RPMI7951 (cell line): ENCODE results near the gene CR2.

DNA sequence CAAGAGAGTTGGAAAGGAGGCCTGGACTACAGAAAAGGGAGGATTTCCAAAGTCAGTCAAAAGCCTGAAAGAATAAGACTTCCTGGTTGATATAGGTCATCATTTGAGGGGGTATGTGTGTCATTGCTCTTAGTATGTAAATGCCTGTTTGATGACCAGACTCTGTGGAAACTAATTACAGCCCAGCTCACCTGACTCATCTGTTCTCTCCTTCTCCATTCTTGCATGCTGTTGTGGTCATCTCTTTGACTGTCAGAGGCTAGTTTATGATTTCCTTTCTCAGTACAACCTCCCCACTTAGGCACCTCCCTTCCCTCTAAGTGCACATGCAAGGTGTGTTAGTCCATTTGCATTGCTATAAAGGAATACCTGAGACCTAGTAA lies 2.4 kb upstream of the C1orf116 start:
- RAMPAGE, long total RNA, result no peak

- RAMPAGE, long total RNA, result no peak
Observed at GRCh38 chr1:207054345-207055260, 1.5 kb downstream of the PFKFB2 start.

DNA sequence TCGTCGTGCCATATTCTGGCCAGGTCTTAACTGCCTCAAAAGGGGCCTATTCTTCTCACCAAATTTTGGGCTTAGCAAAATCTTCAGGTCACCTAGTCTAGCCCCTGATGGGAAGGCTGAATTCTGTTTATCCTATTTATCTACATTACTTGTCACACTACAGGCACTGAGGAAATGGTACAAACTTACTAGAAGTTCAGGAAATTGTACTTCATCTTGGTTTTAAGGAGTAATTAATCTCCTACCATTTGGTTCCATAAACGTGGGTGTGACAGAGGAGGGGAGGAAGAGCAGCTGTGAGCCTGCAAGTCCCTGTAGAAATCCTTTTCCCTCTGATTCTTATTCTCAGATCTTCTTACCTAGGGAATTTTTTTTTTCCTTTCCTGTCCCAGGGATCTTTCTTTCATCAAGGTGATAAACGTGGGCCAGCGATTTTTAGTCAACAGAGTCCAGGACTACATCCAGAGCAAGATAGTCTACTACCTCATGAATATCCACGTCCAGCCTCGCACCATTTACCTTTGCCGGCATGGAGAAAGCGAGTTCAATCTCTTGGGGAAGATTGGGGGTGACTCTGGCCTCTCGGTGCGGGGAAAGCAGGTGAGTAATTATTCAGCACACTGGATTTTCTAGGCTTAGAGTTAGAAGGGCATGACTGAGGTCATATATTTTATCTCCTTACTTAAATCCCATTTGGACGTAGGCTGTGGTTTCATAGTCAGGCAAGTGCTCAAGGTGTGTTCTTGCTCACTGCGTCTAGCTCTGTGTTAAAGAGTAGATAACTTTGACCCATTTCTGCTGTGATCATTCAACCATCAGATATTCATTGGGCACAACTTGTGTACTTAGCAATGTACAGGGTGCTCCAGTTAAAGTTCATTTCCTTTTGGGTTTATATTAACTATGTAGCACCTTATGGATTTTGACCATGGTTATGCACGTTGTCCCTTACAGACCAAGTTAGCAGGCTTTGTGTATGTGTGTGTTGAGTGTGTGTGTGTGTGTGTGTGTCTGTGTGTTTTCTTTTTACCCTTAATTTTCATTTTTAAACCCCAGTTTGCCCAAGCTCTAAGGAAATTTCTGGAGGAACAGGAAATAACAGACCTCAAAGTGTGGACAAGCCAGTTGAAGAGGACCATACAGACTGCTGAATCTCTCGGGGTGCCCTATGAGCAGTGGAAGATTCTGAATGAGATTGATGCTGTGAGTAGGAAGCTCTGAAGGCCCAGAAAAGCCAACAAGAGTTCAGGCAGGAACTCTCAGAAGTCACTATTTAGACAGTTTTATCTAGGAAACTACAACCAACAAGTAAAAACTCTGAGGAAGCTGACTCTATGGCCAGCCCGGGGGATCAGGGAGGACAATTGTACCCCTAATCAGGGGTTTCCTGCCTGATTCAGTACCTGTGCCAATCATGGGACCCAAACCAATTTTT lies 14.5 kb downstream of the PFKFB2 start:
- RAMPAGE, long total RNA, result no peak

- RAMPAGE, long total RNA, result no peak
Observed at GRCh38 chr1:207101979-207102639, 1.9 kb upstream of the C4BPA start.

DNA sequence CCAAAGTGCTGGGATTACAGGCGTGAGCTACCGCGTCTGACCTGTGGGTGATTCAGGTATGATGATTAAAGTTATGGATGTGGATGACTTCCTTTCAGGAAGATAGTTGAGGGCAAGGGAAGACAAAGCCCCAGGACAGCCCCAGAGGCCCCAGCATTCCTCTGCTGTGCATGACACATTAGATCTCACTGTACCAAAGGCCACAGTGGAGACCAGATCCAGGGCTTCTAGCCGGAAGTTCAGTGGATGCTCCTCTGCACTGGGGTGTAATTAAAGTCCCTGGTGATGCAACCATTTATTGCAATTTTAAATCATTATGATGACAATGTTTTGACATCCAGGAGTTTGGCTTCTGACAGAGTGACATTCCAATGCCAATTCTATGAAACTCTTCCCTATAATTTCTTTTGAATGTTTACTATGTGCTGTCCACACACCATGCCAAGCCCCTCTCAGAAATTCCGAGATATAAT lies 5.0 kb downstream of the C4BPA start:
- RAMPAGE, long total RNA, result no peak

- RAMPAGE, long total RNA, result no peak
Observed at GRCh38 chr1:207453933-207455058, at the start of gene CR2. TSS of gene CR2 (plus strand) at chr1:207454328.

- RAMPAGE, long total RNA, result no peak
Observed at GRCh38 chr1:207589425-207590039, 55.4 kb upstream of the CR1L start.

- RAMPAGE, long total RNA, result no peak
Observed at GRCh38 chr1:207649969-207650557, 5.1 kb downstream of the CR1L start.

- RAMPAGE, long total RNA, result no peak
Observed at GRCh38 chr1:207882787-207883464, 28.0 kb downstream of the CD34 start.

GRCh38 chr1:207956953-207957533 lies 46.1 kb upstream of the CD34 start:
- RAMPAGE, long total RNA, result no peak

DNA sequence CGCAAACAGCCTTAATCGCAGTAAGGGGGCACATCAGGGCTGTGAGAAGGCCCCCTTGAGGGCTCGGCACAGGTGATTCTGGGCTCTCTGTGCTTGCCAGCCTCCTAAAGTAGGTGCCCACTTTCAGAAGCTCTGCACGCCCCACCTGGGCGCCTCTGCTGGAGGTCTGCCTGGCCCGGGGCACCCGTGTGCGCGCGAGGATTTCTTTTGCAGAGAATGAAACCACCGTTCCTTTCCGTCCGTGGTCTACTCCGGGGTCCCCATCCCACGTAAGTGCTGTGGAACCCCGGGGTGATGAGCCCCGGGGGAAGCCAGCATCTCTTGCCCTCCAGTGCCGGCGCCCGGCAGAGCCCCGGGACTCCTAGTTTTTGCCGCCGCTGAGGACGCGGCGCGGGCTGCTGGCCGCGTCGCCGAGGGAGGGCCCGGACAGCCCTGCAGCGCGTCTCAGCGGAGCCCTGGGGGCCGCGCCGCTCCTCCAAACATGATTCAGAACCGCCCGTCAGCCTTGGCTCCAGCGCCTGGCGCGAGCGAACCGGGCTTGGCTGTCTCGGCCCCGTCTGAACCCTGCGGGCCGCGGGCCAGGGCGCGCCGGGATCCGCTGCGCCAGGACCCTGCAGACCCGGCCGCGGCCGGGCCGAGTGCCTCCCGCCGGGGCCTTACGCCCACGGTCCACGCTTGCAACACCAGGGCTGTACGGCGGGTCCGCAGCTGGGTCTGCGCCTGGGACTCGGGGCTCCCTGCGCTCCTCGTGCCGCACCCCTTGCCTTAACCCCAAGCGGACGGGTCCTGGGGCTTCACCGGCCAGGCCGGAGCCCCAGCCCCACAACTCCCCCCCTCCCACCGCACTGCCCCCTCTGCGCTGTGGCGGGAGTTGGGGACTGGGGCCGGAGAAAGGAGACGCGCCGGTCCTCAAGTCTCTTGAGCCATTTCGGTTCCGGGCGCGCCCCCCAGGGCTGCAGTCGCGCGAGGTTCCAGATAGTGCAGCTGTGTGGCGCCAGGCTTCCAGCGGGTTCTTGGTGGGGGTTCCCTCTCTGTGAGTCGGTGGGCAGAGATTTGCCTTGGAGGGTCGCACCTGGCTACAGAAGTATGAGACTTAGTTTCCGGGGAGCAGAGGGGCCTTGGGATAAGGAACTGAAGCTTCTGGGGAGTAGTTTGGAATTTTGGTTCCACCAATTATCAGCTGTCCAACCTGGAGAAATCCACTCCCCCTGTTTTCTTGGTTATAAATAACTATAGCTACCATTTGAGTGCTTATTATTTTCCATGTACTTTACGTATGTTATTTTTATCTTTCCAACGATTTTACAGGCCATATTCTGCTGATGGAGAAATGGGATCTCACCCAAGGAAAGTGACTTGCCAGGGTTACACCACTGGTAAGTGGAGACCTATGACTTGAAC lies 48.4 kb upstream of the CD34 start:
- RAMPAGE, long total RNA, result no peak

GRCh38 chr1:208073273-208073553 lies 162.3 kb upstream of the CD34 start:
- RAMPAGE, long total RNA, result no peak

DNA sequence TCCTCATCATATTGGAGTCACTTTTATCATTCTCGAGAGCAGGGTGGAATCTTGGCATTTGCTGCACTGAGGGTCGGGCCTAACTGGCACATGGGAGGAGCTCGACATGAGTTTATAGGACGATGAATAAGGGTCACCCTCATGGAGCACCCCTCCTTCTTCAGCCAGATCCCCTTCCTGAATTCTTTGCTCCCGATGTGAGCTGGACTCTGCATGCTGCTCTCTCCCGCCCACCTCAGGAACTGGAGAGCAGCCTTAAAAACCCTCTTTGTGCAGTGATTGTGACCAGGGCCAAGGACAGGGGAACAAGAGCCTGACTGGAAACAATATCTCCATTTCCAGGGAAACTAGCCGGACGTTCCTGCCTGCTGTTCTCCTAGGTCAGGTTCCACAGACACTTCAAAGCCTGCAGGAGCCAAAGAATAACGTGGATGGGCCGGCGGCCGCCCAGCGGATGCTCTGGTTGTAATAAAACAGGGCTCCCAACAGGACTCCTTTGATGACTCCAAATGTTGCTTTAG lies 162.4 kb downstream of the PLXNA2 start:
- RAMPAGE, long total RNA, result no peak

DNA sequence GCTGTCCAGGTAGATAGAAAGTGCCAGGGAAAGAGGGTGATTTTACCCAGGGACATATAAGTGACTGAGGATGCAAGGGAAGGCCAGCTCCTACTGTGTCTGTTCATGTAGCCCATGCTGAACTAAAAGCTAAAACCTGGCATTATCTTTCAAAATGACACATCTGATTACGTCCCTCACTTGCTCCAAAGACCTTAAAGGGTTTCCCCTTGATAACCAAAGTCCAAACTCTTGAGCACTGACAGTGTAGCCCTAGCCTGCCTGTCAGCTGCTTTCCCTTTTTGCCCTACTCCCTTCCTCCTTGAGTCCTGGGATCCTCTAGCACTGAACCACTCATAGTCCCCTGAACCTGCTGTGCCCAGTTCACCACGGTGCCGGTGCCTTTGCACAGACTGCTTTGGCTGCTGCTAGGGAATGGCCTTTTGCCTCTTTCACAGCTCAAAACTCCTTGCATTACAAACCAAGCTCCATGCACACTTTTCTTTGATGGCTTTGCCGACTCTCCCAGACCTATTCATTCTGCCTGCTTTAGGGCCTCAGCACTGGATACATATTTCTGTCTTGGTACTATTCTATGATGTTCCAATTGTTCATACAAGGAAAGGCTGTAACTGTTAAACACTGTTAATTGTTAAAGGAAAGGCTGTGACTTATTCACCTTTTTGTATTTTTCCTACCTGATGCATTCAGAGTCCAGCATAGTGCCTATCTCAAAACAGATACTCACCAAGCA lies 67.4 kb downstream of the PLXNA2 start:
- RAMPAGE, long total RNA, result no peak

GRCh38 chr1:208206315-208206960 lies 37.7 kb downstream of the PLXNA2 start:
- RAMPAGE, long total RNA, result no peak

DNA sequence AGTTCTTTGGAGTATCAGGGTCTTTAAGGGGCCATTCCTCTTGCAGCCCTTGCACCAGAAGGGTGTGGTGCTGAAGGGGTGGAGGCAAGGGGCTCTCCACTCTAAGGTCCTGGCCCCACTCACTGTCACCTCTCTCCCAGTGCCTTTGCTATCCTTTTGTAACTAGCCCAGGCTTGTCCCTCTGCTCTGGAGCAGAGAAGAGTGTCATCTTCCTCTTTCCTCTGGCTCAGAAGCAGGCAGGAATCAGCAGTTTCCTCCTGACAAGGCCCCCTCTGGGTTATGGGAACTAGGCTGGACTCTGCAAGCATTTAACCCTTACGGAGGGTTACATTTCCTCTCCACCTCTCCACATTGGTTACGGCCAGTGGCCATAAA lies 30.5 kb downstream of the PLXNA2 start:
- RAMPAGE, long total RNA, result no peak

DNA sequence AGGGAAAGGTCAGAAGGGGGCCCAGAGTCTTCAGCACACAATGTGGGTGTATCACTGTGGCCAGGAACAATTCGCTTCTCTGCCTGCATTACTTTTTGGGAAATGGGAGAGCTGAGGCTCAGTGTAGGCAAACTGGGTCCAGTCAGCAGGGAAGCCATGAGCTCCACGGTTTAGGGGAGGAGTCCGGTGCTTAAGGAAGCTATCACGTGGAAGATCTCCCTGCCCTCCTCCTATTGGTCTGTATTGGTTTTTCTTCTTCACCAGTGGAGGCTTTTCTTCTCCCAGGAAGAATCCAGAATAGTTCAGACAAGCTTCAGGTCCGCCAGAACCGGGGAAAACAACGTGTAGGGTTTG lies 156.3 kb upstream of the CAMK1G start:
- RAMPAGE, long total RNA, result no peak

GRCh38 chr1:209765865-209766546 lies 10.2 kb downstream of the TRAF3IP3 start:
- RAMPAGE, long total RNA, result no peak

GRCh38 chr1:209830665-209831270 lies 3.0 kb downstream of the UTP25 start:
- RAMPAGE, long total RNA, result no peak

- RAMPAGE, long total RNA, result no peak
Observed at GRCh38 chr1:210239823-210240173, 7.2 kb downstream of the SERTAD4 start.